Thoracic aorta (tissue), 1 donor: ENCODE data around the gene SLC30A5.

DNA sequence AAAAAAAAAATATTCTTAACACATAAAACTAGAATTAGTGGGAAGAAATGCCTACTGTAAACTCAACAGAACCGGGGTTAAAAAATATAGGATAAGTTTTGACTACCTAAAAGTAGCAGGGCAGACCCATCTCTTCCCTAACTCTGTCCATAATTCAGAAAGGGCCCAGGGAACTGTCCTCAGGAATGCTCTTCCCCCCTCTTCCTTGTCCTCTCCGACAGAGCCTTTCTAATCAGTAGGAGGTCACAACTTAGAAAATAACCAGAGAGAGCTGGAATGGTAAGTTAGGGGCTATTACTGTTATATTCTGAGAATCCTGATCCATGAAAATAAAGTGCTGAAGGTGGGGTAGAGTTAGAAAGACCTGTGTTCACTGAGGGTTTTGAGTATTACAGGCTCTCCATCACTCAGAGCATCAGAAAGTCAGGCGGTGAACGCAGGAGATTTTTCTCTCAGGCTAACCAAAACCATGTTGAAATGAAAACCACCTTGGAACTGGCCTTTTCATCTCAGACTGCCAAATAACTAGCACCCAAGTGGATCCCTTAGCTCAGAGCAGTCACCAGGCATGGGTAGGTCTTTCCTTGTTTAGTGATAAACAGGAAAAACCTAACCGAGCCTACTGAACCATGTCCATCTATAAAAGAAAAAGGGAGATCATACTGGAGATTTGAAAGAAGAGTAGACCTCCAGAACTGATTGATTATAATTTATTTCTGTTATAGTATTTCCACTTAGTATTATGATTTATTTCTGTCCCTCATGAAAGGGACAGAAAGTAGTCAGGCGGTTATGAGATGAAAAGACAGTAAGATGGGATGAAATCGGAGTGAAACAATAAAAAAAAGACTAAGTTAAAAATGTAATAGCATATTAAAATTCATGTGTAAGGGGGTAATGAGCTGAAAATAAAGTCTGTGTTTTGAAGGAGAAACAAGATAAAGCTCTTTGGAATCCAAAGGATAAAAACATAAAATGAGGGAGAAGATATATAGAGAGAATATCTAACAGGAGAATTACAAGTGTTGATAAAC lies 22.5 kb downstream of the PIK3R1 start:
- RAMPAGE, long total RNA = no peak

GRCh38 chr5:68239287-68240230 lies 24.0 kb downstream of the PIK3R1 start:
- RAMPAGE, long total RNA = no peak

DNA sequence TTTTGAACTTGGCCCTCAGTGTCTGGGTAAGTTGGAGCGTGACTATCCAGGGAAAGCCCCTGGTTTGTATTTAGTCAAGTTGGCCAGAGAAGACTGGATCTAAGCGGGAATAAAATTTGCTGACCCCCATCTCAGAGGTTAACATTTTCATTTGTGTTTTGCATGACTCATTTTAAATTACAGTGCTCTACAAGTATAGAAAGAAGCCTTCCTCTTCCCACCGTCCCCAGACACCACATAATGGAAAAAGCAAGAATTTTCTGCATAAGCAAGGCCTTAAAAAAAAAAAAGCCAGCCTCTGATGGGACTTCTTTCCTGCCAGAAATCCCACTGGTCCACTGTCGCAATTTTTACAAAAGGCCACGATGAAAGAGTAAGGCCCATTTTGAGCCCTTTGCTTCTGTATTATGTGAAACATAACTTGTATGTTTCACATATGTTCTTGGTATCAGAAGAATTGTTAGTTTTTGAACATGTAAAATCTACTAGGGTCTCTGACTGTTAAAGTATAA lies 27.3 kb downstream of the PIK3R1 start:
- RAMPAGE, long total RNA = no peak

GRCh38 chr5:68255486-68256174 lies 40.1 kb downstream of the PIK3R1 start:
- RAMPAGE, long total RNA = no peak

DNA sequence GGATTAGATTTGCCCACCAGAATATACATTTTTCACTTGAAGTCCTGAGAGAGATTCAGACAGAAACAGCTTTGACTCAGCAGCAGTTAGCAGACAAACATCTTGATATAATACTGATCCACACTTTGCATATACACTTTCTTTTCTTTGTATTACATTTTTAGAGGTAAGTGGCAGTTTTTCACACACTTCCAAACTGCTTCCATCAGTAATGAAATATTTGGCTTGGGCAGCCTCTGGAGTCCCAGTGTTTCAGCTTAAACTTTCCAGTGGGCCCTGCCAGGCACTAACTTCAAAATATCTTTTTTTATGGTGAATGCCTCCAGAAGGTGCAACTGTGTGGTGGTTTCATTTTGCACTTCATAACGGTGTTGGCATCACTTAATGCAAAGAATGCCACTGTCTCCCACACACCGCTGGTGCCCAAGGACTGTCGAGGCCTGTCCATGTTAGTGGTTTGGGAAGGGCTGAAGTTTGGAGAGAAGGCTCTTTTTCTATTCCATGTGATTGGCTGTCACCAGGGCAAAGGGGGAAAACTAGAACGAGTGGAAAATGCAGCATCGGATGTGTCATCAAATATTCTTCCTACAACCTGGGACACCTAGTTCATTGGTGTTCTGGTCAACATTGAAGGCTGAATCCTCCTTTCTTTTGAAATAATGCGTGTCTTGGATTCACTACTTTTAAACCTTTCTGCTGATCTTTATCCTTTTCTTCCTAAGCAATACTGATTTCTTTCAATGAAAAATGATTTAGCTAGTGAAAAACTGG lies 53.1 kb downstream of the PIK3R1 start:
- RAMPAGE, long total RNA = no peak

GRCh38 chr5:68290201-68290958 lies 74.8 kb downstream of the PIK3R1 start:
- RAMPAGE, long total RNA = no peak

- RAMPAGE, long total RNA = no peak
These were observed 85.1 kb downstream of the PIK3R1 start for GRCh38 chr5:68300524-68301125.

- RAMPAGE, long total RNA = no peak
These were observed 103.9 kb downstream of the PIK3R1 start for GRCh38 chr5:68319280-68319980.

- RAMPAGE, long total RNA = no peak
These were observed 411.3 kb upstream of the SLC30A5 start for GRCh38 chr5:68682447-68683046.

DNA sequence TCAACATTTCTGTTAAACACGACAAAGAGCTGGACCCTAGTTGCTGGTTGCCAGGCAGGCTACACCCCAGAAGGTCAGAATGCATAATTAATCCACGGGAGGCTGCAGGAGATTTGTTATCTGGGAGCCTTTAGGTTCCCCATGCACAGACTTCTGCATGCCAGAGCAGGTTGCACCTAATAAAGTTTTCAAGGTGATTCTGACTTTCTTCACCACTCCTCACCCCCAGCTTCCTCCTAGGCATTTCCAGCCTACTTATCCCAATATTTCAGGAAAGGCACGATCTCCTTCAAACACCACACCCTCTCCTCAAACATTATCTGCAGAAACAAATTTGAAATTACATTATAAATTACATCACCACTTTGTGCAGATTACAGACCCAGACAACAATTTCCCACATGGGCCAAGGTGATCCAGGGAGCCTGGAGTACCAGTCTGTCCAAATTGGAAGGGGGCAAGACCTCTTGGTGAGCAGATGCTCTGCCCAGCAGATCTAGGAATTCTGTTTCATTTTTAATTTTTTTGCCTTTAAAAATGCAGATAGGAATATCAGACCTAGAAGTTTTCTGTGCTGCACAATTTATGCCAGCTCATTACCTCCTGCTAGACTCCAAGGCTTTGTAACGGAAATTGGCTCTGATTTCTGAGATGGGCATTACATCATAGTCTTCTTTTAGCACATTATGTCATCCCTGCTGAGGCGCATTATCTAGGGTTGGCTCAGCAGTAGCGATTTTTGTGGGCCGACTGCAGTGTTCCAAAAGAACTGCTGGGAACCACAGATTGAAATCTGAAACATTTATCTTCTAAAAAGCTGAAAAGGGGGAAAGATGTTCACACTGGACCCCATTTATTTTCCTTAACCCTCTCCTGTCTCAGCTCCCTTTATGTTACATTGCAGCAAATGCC lies 363.3 kb upstream of the SLC30A5 start:
- RAMPAGE, long total RNA = no peak

DNA sequence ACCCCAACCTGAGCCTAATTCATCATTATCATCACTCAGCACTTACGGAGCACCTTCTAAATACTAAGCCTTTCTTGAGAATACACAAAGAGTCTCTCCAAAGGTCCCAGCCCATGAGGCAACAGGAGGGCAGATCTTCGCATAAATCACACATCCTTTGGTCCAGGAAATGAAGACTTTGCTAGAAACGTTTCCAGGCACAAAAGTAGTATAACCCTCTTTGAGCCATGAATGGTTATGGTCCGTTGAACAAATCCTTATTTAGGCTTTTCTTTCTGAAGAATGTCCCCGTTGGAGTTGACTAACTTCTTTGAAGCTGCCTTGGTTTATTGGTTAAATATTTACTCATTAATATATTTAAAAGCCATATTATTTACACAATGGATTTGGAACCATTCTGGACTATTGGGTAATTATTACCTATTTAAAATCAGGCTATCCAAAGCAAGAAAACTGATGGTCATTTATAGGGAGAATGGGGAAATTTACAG lies 347.7 kb upstream of the SLC30A5 start:
- RAMPAGE, long total RNA = no peak

DNA sequence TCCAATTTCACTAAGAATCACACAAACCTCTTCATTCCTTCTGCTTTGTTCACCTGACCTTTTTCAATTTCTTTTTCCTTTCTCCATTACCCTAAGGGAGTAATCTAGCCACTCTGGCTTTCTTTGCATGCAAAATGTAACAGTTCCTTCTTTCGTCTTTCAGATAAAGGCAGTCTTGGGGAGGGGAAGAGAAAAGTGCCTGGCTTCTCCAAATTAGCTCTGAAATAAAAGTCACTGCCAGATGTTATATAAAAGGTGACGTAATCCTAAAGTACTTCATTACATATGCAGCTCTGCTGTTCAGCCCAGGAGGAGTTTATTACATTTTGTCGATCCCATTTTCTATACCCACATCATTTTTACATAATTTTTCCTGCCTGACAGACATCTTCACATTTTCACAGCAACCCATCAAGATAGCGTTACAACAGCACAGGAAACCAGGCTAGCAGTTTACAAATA lies 86.7 kb upstream of the SLC30A5 start:
- RAMPAGE, long total RNA = no peak

GRCh38 chr5:69093977-69095030 lies at the start of gene SLC30A5:
Gene SLC30A5, plus strand, starts transcription at chr5:69094014.
- RAMPAGE, long total RNA = no peak

- RAMPAGE, long total RNA = no peak
These were observed 7.5 kb upstream of the CENPH start for GRCh38 chr5:69181911-69182222.

- RAMPAGE, long total RNA = no peak
These were observed 661 bp downstream of the AK6 start for GRCh38 chr5:69368592-69369125.

DNA sequence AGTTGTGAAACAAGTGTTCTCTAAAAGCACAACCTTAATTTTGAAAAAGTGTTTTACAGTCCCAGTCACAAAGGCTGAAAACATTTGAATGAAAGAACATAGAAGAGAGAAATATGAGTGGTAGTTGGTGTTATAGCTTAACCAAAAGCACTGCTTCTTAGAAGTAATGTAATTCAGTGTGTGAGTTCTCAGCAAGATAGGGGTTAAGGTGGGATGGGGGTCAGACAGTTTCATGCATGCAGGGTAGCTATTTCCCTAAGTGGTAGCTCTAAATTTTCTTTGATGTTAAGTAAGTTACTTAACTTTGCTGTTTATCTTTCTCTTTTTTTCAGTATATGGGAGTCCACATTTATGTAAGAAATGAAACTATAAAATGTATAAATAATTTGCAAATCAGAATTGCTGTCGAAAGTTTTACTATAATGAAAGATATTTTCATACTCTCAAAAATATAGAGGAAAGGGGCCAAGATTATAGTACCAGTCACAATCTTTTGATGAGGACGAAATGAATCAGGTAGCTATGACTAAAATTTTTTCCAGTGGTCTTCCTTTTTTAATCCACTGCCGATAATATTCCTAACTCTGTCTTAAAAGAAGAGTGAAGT lies 2.2 kb downstream of the RAD17 start:
- RAMPAGE, long total RNA = no peak

- RAMPAGE, long total RNA = start-site peak on the plus strand at chr5:70401122-70401156, 13 reads
These were observed 351.7 kb downstream of the SMN2 start for GRCh38 chr5:70400910-70401846.

DNA sequence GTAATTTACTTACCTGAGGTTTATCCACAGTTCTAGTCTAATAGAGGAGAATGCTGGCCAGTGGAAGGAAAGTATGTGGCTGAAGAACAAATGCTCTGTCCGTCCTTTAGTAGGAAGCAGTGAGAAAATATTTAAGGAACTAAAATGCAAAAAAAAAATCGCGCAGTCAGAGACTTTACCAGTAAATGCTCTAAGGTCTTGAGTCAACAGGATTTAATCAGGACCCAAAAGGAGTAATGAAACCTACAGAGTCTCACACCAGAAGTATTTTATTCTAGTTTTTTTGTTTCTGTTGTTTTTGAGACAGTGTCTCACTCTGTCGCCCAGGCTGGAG lies 4.5 kb downstream of the NAIP start:
- RAMPAGE, long total RNA = no peak

DNA sequence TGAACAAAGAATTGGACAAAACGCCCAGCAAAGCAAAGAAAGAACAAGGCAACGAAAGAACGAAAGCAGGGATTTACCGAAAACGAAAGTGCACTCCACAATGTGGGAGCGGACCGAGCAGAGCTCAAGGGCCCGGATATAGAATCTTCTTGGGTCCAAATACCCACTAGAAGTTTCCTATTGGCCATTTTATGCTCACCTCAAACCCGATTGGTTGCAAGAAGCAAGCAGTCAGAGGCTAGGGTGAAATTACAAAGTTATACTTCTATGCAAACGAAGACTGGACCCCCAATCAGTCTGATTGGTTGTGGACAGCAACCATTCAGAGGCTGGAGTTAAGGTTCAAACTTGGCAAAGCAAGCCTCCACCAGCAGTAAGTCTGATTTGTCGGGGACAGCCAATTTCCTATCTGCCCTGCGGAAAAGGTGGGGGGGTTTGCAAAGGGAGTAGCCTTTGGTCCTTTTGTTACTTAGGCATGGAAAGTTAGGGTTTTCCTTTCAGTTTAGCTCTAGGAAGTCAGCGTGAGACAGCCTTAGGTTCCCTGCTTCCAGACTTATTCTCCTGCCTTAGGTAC lies 575 bp upstream of the MCCC2 start:
- RAMPAGE, long total RNA = no peak

- RAMPAGE, long total RNA = no peak
These were observed 25.0 kb upstream of the CARTPT start for GRCh38 chr5:71694079-71694560.